Tongue (tissue), 2 donors: ENCODE data around the genes MYH6 and DCAF11.

DNA sequence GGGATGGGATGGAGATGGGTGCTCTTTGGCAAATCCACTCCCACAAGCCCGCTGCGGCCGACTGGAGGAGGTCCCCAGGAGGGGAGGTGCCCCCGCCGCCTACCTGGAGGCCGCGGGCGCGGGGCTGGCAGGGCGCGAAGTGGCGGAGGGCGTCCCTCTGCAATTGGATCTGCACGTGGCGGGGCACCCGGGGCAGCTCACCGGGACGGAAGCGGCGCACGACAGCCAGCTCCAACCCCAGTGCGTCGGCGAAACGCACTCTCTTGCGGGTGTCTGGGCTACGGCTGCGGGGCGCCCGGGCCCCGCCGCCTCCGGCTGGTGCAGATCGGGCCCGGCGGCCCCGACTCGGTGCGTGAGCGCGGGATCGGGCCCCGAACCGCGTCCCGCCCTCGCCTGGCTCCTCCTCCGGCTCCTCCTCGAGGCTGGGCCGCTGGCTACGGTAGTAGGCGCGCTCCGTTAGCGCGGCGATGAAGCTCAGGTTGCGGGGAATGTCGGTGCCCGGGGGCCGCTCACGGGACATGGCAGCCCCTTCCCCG is 534 bp downstream of the PPP1R3E start:
- RAMPAGE, long total RNA: no peak

- RAMPAGE, long total RNA: no peak
Observed at GRCh38 chr14:23322610-23322828, 1.3 kb downstream of the PABPN1 start.

GRCh38 chr14:23379741-23380534 is 3.1 kb downstream of the CMTM5 start:
- RAMPAGE, long total RNA: no peak

- RAMPAGE, long total RNA: no peak
Observed at GRCh38 chr14:23380578-23381131, 3.8 kb downstream of the CMTM5 start.

- RAMPAGE, long total RNA: no peak
Observed at GRCh38 chr14:23385804-23386427, 9.1 kb downstream of the CMTM5 start.

- RAMPAGE, long total RNA: no peak
Observed at GRCh38 chr14:23408008-23409008, at the start of gene MYH6. MYH6 (minus strand) TSS chr14:23408273.

DNA sequence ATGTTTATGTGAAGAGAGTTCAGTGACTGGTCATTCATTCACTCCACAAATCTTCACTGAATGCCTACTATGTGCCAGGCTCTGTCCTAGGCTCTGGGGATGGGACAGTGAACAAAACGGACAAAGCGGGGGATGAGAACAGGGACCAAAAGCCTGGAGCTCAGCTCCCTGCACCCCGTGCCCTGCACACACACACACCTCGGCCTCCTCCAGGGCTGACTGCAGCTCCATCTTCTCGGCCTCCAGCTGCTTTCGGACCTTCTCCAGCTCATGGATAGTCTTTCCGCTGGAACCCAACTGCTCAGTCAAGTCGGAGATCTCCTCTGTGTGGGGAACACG is 8.6 kb upstream of the MYH6 start:
- RAMPAGE, long total RNA: no peak

GRCh38 chr14:23425533-23425979 is 9.9 kb downstream of the MYH7 start:
- RAMPAGE, long total RNA: no peak

DNA sequence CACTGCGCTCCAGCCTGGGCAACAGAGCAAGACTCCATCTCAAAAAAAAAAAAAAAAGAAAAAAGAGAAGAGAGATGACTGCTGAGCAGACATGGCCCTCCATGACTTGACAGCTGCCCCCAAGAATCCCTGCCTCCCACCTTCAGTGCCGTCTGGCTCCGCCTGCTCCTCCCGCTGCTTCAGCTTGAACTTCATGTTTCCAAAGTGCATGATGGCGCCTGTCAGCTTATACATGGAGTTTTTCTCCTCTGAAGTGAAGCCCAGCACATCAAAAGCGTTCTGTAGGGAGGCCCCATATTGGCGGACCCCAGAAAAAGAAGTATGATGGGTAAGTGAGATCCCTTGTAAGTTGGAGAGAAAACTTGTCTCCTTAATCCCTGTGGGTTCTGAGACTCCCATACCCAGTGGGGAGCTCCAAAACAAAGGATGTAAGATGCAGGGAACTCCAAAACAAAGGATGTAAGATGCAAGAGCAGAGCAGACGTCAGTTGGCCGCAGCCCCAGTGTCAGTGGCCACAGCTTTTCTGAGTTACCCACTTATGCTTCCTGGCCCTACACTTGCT is 5.7 kb downstream of the MYH7 start:
- RAMPAGE, long total RNA: no peak

DNA sequence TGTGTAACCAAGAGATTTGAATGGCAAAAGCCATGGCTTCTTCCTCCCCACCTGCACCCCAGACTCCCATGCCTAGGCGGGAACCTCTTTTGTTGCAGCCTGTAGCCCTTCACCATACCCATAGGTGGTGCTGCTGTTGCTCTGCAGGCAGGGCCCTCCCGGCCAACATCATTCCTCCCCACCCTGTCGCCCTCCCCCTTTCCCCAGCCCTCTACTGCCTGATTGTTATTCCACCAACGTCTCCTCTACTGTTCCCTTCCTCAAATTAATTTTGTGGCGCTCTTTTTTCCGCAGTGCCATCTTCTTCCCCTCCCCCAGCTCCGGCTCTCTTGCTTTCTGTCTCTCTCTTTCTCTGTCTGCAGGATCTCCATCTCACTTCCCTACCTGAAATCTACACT is 13.8 kb downstream of the NGDN start:
- RAMPAGE, long total RNA: no peak

- RAMPAGE, long total RNA: no peak
Observed at GRCh38 chr14:23520924-23521526, 30.5 kb downstream of the ZFHX2 start.

GRCh38 chr14:23559864-23560645 is 4.0 kb downstream of the THTPA start:
- RAMPAGE, long total RNA: no peak

GRCh38 chr14:23566561-23567666 is 677 bp downstream of the AP1G2 start:
- RAMPAGE, long total RNA: no peak

- RAMPAGE, long total RNA: no peak
Observed at GRCh38 chr14:24080859-24081995, 9.9 kb downstream of the CPNE6 start.

GRCh38 chr14:24114548-24115096 is at the start of gene DCAF11:
DCAF11 (plus strand) TSS chr14:24114777.
- RAMPAGE, long total RNA: no peak

GRCh38 chr14:24116230-24116694 is 1.5 kb upstream of the NRL start:
- RAMPAGE, long total RNA: no peak

GRCh38 chr14:24161886-24162515 is 936 bp downstream of the IRF9 start:
- RAMPAGE, long total RNA: no peak

DNA sequence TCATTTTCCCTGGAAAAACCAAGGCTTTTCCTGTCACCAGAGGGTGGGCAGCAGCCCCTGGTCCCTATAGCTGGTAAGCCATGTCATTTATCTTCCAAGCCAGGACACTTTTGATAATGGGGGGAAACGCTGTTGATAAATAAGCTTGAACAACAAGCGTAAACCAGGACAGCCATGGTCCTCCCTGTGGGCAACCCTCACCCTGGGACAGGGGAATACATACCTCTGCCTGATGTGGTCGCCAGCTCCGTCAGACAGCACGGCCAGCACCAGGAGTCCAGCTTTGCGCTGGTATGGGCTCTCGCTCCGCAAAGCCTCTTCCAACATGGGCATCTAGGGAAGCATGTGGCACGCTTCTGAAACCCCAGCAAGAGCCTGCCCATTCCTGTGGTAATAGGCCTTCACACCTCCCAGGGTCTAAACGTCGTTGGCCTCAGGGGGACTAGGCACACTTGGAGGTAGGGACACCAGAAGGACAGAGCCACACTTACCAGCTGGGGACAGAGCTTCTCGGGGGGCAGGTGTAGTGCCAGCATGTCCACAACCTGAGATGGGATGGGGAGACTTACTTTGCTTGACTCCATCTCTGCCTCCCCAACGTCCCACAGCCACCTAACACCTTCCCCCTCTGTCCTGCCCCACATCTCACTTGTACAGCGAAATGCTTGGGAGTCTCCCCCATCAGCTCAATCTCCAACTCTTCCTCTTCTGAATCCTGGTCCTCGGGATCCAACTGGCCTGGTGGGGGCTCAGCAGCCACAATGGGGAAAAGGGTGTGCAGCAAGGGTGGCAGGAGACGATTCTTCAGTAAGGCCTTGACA is 2.8 kb downstream of the IPO4 start:
- RAMPAGE, long total RNA: no peak

GRCh38 chr14:24202570-24203329 is 2.7 kb upstream of the TSSK4 start:
- RAMPAGE, long total RNA: no peak

DNA sequence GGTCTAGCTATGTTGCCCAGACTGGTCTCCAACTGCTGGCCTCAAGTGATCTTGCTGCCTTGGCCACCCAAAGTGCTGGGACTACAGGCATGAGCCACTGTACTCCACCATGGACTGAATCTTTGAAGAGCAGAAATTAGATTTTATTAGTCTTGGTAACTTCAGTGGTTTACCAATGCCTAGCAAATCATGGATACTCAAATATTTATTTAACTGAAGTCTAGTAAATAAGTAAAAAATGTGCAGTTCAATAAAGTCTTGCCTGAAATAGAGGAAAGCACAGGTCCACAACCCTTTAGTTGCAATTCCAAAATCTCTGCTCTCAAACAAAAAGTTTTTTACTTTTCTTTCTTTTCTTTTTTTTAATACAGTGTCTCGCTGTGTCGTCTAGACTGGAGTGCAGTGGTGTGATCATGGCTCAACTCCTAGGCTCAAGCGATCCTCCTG is 1.3 kb downstream of the DHRS1 start:
- RAMPAGE, long total RNA: no peak